A673 (cell line): Measurements from ENCODE around the genes SNED1 and HDLBP.

DNA sequence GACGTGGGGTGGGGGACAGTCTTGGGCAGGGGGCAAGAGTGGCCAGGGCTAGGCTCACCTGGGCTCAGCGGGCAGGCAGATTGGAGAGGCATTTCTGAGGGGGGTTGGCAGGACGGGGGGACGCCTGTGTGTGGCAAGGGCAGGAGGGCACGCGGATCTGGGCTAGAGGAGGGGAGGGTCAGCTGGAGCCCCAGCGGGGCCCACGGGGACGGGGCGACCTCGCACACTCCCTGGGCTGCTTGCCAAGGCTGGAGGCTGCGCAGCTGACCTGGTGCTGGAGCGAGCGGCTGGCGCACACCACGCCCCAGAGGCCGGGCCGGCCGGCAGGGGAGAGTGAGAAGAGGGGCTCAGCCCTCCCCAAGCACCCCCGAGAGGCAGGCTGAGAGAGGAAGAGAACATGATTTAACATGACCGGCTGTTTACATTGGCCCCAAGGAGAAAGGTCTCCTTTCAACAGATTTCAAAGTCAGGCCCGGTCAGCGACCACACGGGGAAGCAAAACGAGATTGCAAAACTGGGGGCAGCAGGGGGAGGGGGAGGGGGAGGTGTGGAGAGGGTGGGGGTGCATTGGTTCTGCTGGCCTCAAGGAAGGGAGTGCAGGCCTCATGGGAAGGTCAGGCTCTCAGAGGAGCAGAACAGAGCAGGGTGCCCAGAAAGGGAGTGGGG, 37.9 kb upstream of the SNED1 start:
- PRO-cap = no peak

GRCh38 chr2:240998046-240998904, at the start of gene SNED1:
Gene SNED1, plus strand, starts transcription at chr2:240998618.
- PRO-cap = bidirectional peak, plus-strand start at chr2:240998655, minus-strand start at chr2:240998501

- PRO-cap = no peak
Observed at GRCh38 chr2:240999944-241000527, 1.6 kb downstream of the SNED1 start.

DNA sequence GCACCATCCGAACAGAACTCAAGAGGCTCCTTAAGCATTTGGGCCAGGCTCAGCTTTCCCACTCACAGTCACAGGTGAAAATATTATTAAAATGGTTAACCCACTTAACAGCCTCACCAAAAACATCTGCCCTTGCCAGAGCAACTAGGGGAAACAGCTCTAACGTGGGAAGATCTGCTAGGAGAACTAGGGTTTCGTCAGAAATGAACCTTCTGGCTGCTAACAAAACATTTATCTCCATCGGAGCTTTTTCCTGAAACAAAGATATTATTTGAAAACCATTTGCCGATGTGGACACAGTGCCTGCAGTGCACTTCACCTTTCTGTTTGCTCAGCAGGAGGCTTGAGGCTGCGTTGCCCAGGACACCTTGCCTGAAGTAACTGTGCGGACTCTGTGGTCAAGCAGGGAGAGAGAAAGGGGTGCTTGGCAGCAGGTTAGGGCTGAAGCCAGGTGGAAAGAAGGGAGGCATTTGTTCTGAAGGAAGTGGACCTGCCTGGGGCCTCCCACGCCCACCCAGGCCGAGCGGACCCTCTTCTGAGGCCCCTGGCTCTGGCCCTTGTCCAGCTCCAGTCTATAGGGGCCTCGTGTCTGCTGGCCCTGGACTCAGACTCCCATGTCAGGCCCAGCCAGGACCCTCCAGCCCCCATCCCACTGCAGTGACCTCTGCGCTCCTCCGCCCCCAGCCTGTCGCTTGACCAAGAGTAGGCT, 2.3 kb downstream of the SNED1 start:
- PRO-cap = no peak

DNA sequence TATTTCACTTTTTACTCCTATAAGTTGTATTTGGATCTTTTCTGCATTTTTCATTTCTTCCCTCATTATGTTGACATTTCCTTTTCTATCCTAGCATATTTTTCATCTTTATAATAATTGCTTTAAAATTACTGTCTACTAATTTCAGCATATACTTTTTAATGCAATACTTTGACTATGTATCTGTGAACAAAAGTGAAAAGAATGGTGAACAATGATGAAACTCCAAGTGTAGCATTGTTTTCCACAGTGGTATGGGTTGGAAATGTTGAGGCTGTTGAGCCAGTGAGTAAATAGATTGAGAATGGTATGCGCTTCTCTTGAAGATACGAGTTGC, 7.8 kb downstream of the SNED1 start:
- PRO-cap = no peak

DNA sequence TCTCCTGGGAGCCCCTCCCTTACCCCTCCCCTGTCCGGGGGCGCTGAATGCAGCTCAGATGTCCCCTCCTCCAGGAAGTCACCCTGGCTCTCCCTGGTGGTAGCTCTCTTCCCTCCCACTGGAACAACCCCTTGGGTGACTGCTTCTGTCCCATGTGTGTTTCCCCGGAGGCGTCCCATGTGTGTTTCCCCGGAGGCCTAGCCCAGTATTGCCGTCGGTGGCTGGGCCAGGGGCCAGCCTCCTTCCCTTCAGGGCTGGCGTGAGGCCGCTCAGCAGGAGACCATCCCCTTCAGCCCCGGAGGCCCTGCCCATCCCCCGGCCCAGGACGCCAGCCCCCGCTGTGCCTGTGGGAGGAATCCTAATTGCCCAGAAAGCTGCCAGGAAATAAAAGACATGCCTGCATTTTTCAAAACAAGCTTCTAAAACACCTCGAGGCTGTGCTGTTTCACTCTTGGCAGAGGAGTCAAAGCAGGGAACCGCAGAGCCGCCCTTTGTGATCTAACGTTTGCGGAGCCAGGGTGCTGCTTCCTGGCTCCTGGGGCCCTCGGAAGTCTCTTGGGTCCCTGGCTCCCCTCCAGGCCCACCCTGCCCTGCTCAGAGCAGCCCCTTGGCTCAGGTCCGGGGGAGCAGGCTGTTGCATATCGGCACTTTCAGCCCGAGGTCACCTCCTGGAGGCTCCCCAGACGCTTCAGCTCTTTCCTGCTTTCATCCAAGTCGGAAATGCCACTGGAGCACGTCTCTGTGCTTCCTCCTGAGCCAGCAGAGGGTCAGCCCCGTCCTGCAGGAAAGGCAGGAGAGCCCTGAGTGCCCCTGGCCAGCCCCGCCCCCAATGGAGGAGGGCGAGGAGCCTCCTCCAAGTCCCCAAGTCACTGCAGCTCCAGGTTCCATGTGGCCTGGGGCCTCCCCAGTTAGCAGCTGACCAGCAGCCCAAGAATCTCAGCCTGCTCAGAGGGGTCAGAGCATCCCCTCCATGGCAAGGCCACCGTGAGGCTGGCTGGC, 11.5 kb downstream of the SNED1 start:
- PRO-cap = bidirectional peak, plus-strand start at position 448 of the sequence, minus-strand start at position 210 of the sequence; unidirectional peak, minus-strand start at position 722 of the sequence

DNA sequence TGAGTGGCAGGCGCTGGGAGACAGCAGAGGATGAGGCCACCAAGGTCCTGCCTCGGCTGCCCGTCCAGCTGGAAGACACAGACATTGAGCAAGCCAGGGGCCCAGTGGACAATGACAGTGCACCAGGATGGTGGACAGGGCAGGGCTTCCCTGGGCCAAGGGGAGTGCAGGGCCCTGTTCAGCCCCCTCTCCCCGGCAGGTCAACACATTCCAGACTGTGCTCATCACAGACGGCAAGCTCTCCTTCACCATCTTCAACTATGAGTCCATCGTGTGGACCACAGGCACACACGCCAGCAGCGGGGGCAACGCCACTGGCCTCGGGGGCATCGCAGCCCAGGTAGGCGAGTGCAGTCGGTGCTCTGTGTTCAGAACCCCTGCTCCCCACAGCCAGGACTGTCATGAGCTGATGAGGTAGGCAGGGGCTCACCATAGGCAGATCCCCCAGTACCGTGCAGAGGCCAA, 35.1 kb downstream of the SNED1 start:
- PRO-cap = no peak

DNA sequence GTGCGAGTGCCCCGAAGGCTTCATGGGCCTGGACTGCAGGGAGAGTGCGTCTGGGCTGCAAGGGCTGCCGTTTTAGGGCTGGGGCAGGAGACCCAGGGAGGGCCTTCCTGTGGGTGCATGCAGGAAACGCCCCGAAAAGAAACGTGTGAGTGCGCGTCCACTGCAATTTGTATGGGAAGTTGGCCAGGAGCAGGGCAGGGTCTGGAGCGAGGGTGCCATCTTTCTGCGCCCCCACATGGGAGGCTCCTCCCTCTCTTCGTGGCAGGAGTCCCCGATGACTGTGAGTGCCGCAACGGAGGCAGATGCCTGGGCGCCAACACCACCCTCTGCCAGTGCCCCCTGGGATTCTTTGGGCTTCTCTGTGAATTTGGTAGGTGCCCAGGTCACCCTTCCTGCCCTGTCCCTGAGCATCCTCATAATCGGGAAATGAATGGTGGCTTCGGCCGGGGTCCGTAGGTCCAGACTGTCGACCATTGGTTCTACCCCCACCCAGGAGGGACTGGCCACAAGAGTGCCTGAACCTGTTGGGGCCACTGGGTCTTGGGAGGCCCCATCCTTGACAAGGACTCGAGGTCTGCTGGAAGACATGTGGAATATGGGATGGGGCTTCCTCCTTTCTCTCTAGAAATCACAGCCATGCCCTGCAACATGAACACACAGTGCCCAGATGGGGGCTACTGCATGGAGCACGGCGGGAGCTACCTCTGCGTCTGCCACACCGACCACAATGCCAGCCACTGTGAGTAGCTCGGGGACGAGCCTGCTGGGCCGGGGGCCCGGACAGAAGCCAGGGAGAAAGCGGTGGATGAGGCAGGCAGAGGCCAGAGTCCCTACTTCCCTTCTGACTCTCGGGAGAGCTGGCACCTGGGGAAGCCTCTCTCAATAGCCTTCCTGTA, 50.2 kb downstream of the SNED1 start:
- PRO-cap = no peak

DNA sequence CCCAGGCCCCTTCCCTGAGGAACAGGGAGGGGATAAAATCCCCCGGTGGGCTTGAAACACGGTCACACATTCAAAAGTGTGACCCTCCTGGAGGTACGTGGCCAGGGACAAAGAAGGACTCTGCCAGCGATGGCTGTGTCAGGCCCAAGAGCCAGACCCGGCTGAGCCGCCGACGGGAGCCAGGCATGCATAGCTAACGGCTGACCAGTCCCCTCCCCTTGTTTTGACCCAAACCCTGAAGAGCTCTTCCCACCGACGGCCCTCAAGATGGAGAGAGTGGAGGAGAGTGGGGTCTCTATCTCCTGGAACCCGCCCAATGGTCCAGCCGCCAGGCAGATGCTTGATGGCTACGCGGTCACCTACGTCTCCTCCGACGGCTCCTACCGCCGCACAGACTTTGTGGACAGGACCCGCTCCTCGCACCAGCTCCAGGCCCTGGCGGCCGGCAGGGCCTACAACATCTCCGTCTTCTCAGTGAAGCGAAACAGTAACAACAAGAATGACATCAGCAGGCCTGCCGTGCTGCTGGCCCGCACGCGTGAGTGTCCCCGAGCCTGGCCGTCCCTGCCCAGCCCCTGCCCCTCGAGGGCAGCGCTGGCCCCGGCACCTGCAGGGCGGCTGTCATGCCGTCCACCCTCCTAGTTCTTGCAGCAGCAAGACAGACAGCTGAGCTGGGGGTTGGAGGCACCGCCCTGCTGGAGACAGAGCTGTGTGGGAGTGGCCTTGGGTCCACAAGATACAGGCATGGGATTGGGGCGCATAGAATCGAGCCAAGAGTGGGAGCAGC, 36.8 kb downstream of the MTERF4 start:
- PRO-cap = no peak

DNA sequence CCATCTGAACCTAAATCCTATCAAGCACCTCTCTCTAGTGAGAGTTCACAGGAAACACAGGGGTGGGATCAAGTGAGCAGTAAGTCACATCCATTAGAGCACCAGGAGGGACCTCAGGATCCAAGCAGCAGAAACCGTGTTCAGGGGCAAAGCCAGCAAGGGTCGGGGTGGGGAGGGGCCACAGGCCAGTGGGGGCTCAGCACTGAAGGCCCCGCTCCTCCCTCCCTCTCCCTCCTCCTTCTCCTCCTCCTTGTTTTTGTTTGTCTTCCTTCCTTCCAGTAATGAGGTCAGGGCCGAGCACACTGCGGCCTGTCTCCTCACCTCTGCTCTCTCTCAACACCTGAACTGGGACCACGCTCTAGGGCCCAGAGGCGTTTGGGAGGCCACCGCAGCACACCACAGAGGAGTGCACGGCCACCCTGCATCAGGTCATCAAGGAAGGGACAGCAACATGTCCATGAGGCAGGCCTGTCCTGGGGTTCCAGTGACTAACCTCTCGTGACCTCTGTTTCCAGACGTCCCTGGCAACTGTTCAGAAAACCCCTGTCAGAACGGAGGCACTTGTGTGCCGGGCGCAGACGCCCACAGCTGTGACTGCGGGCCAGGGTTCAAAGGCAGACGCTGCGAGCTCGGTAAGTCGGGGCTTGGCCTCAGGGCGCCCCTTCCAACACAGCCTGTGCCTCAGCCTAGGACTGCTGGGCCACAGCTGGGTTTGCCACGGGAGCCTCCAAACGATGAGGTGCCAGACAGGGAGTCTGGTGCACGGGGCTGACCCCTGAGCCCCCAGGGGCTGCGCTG, 20.7 kb downstream of the MTERF4 start:
- PRO-cap = no peak

GRCh38 chr2:241095903-241096723, 6.0 kb downstream of the MTERF4 start:
- PRO-cap = no peak

GRCh38 chr2:241110333-241111144, 8.5 kb upstream of the MTERF4 start:
- PRO-cap = no peak

GRCh38 chr2:241239482-241240225, 51.2 kb downstream of the ANO7 start:
- PRO-cap = no peak

DNA sequence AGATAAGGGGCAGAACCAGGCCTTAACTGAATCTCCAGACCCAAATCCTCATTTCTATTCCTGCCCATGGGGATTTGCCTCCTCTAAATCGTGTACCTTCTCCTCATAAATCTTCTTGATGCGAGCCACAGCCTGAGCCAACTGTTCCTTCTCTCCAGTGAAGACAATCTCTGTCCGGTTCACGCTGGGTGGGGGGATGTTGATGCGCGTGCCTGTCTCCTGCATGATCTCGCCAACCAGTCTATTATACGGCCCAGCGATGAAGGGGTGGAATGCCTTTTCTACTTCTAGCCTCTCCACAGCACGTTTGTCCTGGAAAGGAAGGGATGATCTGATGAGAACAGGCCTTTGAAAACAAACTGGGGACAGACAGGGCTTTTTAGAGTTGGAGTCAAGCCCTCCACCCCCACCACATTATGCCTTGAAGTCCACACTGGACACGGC, 59.4 kb downstream of the HDLBP start:
- PRO-cap = no peak

DNA sequence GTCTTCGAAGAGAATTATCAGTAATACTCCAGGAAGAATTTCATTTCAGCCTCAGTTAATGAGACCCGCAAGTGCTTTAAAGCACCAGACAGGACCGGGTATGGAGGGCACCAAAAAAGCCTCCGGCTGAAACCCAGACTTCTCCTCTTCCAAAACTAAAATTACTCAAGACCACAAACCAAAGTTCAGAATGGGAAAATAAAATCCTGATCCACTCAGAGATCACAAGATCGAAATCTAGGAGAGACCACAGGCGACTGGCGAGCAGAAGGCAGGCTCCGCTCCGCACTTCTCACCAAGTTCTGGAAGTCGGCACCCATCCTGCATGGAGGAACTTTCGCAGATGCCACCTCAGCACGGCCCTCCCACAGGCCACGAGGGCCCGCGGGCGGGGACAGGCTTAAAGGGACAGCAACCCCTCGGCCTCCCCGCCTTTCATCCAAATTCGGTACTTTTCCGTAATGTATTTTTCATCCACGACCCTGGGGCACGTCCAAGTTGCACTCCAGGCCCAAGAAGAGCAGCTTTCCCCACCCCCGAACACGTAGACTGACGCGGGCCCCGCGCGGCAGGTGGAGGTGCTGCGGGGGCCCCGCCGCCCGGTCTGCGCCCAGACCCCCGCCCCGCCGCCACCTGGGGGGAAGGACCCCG, 43.7 kb downstream of the HDLBP start:
- PRO-cap = bidirectional peak, plus-strand start at position 370 of the sequence, minus-strand start at position 345 of the sequence

GRCh38 chr2:241312968-241313455, 2.5 kb downstream of the HDLBP start:
- PRO-cap = no peak

DNA sequence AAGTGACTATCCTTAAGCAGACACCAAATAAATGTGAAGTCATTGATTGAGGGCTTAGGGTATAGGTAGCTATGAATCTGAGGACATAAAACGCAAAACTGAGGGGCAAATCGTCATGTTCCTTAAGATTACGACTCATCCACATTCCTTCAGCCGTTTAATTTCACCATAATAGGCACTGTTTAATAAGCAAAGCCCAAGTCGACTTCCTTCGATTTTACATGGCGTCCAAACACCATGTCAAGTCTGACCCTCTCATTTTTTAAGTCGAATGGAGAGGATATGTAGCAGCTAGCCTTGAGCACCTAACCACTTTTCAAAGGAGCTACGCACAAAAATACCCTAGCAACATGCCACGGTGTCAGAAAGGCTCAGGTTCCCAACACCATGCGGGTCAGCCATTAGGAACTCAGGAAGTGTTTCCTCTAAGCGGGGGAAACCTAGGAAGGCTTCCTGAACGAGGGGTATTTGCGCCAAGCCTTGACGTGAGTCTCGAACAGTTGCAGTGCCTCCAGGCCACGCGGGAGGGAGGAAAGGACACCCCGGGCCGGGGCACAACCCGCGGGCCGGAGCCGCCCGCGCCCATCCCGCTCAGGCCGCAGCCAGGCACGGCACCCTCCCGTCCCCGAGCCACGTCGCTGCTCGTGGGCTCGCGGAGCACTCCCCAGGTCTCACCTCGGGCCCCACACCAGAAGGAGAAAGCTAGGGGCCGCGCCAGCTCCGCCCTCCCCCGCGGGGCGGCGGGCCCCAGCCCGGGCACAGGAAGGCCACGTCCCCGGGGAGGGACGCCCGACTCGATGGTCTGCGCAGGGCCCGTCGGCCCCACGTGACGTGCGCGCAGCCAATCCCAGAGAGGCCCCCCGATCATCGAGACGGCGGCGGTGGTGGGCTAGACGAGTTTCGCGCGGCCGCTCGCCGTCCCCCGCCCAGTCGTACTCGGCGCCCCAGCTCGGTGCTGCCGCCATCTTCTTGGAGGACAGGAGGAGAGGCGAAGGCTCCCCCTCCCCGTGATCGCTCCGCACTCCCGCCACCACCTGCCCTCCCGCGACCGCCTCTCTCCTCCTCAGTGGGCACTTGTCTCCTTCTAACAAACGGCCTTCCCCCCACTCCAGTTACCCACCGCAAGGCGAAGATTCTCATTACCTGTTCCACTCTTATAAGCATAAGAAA, 660 bp downstream of the HDLBP start:
- PRO-cap = bidirectional peak, plus-strand start at position 209 of the sequence, minus-strand start at position 153 of the sequence; bidirectional peak, plus-strand start at position 364 of the sequence, minus-strand start at position 273 of the sequence; bidirectional peak, plus-strand start at position 503 of the sequence, minus-strand start at position 418 of the sequence; bidirectional peak, plus-strand start at position 870 of the sequence, minus-strand start at position 799 of the sequence

DNA sequence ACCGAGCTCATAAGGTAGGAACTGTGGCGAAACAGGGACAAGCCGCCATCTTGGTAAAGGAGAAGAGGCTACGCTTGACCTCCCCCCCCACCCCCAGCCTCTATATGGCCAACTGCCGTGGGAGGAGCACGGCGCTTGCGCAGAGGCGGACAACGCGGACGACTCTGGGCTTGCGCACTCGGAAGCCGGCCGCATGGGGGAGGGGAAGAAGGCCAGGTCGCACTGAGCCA, at the start of gene HDLBP:
HDLBP (minus strand) TSS at position 76 of the 230 bp plus-strand sequence.
- PRO-cap = bidirectional peak, plus-strand start outside the sequence, minus-strand start at position 106 of the sequence

DNA sequence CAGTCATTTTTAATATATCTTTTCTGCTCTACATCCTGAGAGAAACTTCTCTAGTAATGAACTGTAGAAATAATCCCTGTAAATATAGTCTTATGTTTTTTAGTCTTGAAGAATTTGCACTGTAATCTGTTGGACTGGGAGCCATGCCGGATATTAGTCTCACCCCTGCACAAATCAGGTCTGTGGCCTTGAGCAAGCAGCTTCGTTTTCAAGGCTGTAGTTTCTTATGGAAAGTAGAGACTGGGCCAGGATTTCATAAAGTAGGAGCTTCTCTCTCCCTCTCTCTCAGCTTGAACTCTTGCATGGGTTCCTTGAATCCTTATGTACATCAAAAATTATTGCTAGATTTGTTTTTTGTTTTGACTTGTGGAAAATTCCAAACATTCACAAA, 8.7 kb downstream of the FARP2 start:
- PRO-cap = no peak

GRCh38 chr2:241545250-241545449, 13.4 kb upstream of the BOK start:
- PRO-cap = no peak